ENCODE measurements around a stretch of chr13.

DNA sequence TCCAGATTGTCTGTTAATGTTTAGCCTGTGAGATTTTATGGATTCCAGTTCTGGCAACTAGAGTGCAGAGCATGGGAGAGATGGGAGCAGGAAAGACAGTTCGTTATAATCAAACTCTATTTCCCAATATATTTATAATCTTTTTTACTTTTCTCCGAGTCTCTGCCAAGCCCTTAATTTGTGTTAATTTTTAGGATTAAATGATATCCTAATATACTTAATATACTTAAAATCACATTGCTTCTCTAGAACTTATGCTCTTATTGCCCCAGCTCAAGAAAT lies 272.7 kb upstream of the KLHL1 start:
- PRO-cap, 10 experiments = no peak in any of the 10 experiments

DNA sequence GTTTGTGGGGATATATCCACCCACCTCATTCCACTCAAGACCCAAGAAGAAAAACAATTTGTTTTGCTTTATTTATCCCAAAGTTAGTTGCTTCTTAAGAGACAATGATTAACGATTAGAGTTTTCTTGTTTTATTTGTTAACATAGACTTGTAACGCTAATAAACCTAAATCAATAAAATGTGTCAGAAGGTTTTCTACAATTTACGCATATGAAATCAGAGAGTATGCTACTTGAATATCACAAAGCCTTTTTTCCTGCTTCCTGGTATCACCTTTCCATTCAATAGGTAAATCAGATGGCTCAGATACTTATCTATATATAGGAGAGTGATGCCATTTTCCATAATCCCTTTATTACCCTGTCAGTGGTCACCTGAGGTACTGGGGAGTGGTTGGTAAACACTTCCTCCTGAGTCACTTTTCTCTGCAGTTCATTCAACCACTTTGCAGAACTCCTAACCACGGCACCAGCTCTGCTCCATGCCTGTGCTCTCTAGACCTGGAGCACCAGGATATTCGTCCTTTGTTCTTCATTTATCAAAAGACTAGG lies 748.3 kb upstream of the KLHL1 start:
- PRO-cap, 10 experiments = no peak in any of the 10 experiments

- PRO-cap, 10 experiments = no peak in any of the 10 experiments
Measured at GRCh38 chr13:71242141-71242609, 624.8 kb downstream of the DACH1 start.

- PRO-cap, 10 experiments = no peak in any of the 10 experiments
Measured at GRCh38 chr13:71475617-71476055, 391.4 kb downstream of the DACH1 start.

- PRO-cap, 10 experiments = peak in 4 of 10 experiments; most common plus-strand start chr13:71865832 (in 4); most common minus-strand start chr13:71865823 (in 3)
Measured at GRCh38 chr13:71865742-71866855, 905 bp downstream of the DACH1 start.

- PRO-cap, 10 experiments = peak in 4 of 10 experiments; most common plus-strand start chr13:73059651 (in 4); most common minus-strand start chr13:73059566 (in 2)
Measured at GRCh38 chr13:73059465-73059976, 716 bp downstream of the KLF5 start.

GRCh38 chr13:73075387-73076665 lies 17.0 kb downstream of the KLF5 start:
- PRO-cap, 10 experiments = no peak in any of the 10 experiments

GRCh38 chr13:73169834-73170425 lies 111.1 kb downstream of the KLF5 start:
- PRO-cap, 10 experiments = no peak in any of the 10 experiments

- PRO-cap, 10 experiments = no peak in any of the 10 experiments
Measured at GRCh38 chr13:73248581-73249205, 189.9 kb downstream of the KLF5 start.

DNA sequence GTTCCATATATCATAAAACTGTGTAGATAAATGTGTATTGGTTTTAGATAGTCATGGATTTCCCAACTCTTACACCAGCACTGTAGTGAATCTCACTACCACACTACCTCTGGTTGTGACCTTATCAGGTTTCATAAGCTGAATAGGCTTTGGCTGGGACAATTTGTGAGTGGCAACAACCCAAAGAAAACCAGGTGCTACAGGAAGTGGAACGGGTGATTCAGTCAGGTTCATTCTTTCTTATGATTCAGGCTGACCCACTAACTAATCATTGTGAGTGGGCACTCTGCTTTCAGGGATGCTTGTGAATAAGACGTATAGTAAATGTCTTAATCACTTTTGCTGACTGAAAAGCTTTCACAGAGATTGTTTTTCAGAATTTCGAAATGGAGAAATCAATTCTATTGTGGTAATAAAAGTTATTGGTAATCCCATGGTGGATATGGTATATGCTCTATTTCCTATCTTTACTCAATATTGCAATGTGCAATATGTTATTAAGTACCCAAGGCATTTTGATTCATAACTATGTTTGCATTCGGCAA lies 362.8 kb downstream of the KLF5 start:
- PRO-cap, 10 experiments = no peak in any of the 10 experiments

DNA sequence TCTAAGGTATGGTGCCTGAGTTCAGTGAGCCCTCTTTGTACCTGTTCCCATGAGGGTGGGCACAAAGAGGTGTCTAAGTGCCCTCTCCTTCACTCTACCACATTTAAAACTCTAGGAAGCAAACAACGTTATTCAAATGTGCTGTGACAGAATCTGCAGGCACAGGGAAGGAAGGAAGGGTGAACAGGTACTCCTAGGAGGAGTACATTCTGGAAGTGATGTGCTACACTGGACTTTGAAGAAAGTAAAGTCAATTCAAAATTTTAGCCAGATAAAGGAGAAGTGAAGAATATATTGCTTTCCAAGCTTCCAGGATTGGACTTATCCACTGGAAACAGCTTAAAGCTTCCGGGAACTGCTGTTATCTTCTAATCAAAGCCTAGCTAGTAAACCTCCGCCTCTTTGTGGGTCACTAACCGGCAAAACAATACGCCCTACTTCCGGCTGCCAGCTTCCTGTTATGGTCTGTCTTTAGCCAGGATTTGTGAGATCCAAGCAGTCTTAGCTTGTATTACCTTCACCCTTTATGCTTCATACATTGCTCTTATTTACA lies 706.6 kb downstream of the KLF5 start:
- PRO-cap, 10 experiments = no peak in any of the 10 experiments

DNA sequence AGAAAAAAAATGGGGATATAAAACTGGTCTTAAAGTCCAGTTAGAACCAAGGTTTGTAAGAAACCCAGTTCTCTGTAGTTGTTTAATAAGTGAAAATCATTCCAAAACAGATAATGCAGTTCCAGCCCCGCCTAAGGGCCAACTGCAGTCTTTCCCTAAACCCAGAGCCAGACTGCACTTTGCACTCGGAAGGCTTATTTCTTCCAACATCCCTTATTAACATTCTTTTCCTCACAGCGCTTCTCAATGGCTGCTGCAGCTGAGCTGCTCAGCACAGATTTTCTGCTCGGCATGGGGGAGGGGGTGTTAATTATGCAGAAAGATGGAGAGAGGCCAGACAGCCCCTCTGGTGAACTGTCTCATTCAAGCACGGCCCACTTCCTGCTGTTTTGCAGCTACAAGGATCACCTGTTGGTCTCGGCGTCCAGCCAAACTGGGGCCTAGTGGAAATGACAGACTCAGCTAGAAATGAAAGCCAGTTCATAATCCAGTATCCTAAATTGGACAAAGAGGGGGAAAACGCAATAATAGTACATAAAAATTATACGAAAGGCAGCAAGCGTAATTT lies 707.2 kb downstream of the KLF5 start:
- PRO-cap, 10 experiments = no peak in any of the 10 experiments

GRCh38 chr13:74129895-74130367 lies 1071.1 kb downstream of the KLF5 start:
- PRO-cap, 10 experiments = no peak in any of the 10 experiments

GRCh38 chr13:74221734-74222272 lies 1163.0 kb downstream of the KLF5 start:
- PRO-cap, 10 experiments = no peak in any of the 10 experiments

DNA sequence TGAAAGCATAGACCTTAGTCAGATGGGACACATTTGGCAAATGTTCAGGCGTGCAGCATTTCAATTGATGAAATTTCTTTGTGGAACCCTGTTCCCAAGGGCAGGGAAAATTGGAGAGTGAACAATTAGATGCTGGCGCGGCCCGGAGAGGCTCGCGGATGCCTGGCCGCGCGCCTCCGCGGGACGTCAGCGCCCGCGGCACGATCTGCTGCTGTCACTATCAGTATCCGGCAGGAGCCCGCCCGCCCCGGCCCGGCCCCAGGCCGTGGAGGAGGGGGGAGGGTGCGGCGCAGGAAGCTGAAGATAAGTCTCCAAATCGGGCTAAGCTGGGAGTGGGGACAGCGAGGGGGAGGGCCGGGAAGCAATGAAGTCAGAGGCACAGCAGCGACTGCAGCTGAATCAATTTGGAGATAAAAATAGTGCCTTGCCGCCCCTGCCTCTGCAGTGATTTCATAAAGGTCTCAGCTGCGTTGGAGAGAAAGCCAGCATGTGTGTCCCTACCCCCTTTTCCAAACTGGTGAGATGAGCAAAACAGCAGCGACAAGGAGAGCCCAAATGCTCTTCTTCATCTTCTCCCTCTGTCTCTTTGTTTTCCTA lies 906.2 kb downstream of the TBC1D4 start:
- PRO-cap, 10 experiments = no peak in any of the 10 experiments

DNA sequence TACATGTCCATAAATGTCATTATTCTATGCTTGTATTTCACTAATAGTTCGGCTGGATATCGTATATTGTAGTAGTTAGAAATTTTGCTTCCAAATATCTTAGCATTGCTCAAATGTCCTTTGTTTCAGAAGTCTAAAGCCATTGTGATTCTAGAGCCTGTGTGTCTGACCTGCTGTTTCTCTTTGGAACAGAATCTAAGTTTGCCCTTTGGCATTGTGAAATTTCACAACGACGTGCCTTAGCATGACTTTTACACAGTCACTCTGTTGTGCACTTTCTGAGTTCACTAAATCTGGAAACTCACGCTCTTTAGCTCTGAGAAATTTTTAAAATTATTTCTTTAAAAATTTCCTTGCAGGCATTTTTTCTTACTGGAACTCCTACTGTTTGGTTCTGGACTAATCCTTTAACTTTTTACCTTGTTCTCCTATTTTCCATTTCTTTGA lies 152.2 kb downstream of the TBC1D4 start:
- PRO-cap, 10 experiments = peak in 1 of 10 experiments; most common minus-strand start position 183 of the sequence (in 1)

GRCh38 chr13:75349133-75349561 lies 132.8 kb downstream of the TBC1D4 start:
- PRO-cap, 10 experiments = peak in 1 of 10 experiments; most common plus-strand start chr13:75349228 (in 1); most common minus-strand start chr13:75349266 (in 1)

DNA sequence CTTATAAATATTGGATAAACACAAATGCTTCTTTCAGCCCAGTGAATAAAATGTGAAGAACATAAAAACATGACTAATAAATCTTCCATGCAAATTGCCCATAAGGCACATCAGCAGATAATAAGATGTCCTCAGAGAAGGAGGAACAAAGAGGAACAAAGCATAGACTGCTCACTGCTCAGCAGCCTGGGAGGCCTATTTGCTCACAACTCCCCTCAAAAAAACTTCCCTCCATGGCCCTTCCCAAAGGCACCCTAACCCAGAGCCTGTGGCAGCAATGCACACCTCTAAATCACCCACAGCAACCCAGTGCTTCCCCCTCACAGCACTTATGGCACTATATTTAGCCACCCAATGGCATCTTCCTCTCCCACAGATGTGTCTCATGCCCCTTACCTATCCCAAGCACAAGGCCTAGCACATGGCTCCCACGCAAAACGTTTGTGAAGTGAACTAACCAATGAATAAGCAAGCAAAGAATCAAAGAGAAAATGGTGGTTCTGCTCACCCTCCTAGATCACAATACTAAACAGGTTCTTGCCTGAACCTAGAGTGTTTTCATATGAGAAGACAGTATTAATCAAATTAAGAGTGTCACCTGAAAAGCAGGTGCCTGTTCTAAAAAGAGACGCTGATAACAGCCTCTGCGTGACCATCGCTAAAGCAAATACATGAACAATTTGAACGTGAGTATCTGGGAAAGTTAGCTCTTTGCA lies 96.9 kb downstream of the TBC1D4 start:
- PRO-cap, 10 experiments = no peak in any of the 10 experiments

DNA sequence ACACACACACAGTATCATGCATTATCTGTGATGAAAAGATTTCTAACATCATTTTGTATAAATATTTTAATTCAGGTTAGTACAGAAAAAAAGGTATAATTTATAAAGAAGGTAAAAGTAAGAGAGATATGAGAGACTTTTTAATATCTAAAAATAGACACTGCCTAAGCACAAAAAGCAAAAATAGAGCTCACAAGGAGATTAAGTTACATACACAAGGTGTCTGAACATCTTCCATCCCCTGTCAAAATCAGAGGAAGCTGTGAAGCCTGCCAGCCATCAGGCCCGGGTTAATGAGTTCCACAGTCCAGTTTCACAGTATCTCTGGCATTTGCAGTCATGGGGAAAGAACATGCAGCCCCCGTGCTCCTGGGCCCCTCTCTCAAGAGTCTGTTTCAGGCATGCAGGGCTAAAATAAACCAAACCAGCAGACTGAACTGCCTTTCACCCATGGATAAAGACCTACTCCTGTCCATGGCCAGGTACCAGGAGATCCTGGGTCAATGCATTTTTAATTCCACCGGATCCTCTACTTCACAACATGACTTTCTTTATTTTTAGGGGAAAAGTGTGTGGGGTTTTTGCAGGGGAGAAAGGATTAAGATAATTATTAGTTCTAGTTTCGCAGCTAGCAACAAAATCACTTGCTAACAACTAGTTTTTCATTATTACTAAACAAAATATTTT lies 79.1 kb downstream of the TBC1D4 start:
- PRO-cap, 10 experiments = no peak in any of the 10 experiments

DNA sequence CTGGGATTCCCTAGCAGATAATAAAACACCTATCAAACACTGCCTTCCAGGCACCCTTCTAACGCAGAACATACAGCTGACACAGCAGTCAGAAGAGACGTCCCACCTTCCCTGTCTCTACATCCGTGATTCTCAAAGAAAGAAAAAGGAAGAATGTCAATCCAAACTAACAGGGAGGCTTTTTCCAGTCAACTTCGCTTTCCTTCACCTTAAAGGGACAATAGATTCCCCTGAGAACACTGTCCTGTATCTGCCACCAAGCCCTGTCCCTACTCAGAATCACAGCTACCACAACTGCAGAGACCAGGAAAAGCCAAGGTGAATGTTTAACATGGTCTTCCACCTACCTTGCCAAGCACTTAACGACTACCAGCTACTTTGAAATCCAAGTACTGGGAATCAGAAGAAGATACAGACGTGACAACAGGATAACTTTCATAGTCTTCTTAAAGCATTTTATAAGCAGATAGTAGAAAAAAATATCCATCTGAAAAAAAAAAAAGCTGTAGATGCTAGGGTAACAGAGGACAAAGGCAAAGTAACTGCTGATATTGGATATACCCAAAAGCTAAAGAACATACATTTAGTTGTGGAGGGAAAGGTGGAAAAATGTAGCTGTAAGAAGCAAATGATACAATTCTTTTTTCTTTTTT lies 38.4 kb downstream of the TBC1D4 start:
- PRO-cap, 10 experiments = no peak in any of the 10 experiments

All from Metastatic Breast Carcinoma in the Brain (tissue), 10 donors.